ENCODE measurements around a stretch of chr10.

GRCh38 chr10:119426346-119427008 lies 116.0 kb downstream of the RGS10 start:
- PRO-cap = no peak
- RAMPAGE, long total RNA = no peak

DNA sequence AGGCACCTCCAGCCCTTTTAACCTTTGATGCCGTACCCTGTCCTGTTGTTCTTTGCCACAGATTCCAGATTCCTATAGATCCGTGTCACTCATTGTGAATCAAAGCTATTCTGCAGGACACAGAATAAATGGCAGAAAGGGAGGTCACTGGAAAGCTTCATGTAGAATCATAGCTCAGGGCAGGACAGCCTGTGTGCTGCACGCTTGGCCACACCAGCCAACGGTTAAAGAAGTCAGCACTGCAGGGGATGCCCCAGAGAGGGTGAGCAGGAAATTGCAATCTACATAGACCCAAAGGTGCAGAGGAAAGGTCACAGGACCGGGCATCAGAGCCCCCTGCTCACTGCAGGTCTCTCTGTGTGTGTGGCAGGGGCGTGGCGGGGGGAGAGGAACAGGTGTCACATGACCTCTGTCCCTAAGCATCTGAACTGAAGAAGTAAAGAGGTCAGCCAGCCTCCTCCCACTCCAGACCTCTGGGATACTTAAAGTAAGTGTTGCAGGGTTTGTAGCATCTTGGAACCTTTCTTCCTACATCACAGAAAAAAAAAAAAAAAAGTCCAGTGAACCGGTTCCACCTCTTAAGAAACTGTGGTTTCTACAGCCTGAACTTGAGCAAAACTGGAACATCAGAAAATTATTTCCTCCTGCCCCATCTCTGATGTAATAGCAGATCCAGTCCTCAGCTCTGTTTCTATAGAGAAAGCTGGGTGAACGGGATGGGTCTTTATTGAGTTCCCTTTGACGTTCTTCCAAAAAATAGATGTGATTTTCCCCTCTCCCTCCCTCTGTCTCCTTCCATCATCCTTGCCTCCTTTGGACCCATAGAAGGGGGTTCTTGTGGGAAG lies 64.3 kb downstream of the RGS10 start:
- PRO-cap = no peak
- RAMPAGE, long total RNA = no peak

DNA sequence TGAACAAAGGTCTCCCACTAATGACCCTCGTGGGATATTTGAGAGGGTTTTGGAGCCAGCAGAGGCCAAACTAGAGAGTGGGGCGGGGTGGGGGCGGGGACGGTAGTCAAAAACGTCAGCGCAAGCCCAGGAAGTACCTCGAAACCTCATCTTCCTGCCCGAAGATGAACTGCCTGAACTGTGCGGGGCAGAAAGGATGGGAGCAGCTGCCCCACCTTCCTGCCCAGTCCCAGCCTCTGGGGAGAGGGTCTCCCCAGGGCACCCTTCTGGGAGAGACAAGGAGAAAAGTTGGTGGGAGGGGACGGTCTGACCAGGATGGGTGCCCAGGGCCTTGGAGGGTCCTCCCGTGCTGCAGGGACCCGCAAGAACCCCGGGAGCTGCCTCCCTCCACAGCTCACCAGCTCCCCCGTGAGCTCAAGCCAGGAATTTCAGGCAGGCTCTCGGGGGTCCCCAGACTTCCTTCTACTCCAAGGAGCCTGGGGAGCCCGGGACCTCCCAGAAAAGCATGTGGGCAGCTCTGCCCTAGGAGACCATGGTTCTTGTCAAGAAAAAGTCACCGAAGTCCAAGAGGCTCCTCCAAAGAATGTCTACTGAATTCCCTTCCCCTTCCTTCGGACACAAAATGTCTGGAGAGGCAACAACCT lies 52.9 kb downstream of the RGS10 start:
- PRO-cap = no peak
- RAMPAGE, long total RNA = no peak

DNA sequence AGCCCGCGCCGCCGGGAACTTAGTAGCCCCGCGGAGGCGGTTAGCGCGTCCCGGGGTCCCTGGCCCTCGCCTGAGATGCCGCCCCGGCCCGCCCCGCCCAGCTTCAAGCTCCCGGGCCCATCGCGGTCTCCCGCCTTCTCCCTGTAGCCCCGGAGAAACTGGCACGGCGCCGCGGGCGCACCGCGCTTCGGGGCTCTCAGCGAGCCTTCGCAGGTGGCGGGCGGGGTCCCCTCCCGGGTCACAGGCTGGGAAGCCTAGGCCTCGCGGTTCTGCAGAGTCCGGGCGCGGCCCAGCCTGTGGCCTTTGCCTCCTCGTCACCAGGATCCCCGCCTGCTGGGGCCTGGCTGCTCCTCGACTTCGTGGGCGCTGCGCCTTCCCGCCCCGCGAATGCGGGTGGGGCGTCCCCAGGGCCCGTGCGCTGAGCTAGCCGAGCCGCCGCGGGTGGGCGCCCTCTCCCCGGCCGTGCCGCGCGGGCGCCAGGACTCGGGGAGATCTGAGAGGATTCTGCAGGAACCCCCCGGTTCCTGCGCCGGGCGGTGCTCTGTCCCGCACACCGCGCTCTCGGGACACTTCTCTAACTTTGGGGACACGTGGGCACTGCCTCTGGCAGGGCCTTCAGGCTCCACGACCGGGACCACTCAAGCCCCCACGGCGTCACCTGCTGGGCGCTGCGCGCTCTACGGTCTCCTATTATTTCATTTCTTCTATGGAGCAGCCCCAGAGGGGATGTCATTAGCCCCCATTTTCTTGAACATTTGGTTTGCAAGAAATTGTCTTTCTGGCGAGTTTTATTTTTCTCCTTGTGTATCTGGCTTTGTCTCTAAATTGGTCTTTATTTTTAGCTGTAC lies 681 bp upstream of the RGS10 start:
- PRO-cap = no peak
- RAMPAGE, long total RNA = no peak

- PRO-cap = no peak
- RAMPAGE, long total RNA = no peak
Observed at GRCh38 chr10:119576572-119577180, 20.1 kb downstream of the TIAL1 start.

GRCh38 chr10:119595157-119595437 lies 1.7 kb downstream of the TIAL1 start:
- PRO-cap = no peak
- RAMPAGE, long total RNA = no peak

- PRO-cap = no peak
- RAMPAGE, long total RNA = no peak
Observed at GRCh38 chr10:119657042-119657565, 5.9 kb downstream of the BAG3 start.

- PRO-cap = no peak
- RAMPAGE, long total RNA = no peak
Observed at GRCh38 chr10:119666390-119667024, 15.3 kb downstream of the BAG3 start.

GRCh38 chr10:119669788-119670545 lies 18.8 kb downstream of the BAG3 start:
- PRO-cap = no peak
- RAMPAGE, long total RNA = no peak

GRCh38 chr10:119704367-119705026 lies 21.4 kb upstream of the INPP5F start:
- PRO-cap = no peak
- RAMPAGE, long total RNA = no peak

DNA sequence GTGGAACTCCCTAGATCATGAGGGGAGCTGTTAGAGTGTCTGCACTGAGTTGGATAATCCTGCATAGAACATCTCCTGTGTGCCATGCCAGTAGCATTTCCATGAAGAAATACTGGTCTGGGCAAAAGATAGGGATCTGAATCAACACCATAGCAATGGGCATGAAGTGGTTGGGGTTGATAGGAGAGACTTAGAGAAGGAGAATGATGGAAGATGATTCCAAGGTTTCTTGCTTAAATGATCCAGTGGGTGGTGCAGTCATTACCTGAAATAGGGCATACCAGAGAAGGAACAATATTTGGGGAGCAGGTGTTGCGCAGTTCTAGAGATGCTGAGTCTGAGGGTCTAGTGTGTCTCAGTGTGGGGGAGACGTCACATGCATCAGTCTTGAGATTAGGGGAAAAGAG lies 62.0 kb downstream of the INPP5F start:
- PRO-cap = no peak
- RAMPAGE, long total RNA = no peak

- PRO-cap = no peak
- RAMPAGE, long total RNA = no peak
Observed at GRCh38 chr10:119847460-119847826, 25.2 kb downstream of the MCMBP start.

DNA sequence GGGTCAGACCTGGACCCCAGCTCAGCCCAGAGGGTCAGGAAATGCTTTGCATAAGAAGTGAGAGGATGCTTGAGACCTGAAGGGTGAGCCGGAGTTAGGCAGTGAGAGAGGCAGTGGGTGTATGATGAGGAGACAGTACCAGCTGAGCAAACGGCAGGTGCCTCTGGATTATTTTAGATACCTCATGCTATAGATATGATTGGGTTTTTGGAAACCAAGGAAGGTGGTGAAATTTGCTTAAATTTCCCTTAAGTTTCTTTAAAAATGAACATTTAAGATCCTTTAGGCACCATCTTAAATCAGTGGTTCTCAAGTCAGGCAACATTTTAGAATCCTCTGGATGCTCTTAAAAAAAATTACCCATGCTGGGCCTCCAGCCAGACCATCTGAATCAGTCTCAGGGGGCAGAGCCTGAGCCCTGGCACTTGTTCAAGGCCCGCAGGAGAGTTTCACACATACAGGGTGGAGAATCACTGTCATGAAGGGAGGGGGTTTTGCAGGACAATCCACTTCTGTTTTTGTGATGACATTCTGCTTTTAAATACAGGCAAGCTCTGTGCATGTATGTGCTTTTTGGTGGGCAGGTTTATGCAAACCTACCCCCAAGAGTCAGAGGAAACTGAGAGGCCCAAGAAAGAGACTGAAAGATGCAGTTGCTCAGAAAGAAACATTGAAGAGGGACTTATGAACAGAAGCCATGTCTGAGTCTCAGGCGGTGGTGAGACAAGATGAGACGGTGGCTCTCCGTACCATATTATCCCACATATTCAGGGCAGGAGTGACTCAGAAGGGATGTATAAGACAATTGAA lies 268.5 kb downstream of the SEC23IP start:
- PRO-cap = no peak
- RAMPAGE, long total RNA = no peak

DNA sequence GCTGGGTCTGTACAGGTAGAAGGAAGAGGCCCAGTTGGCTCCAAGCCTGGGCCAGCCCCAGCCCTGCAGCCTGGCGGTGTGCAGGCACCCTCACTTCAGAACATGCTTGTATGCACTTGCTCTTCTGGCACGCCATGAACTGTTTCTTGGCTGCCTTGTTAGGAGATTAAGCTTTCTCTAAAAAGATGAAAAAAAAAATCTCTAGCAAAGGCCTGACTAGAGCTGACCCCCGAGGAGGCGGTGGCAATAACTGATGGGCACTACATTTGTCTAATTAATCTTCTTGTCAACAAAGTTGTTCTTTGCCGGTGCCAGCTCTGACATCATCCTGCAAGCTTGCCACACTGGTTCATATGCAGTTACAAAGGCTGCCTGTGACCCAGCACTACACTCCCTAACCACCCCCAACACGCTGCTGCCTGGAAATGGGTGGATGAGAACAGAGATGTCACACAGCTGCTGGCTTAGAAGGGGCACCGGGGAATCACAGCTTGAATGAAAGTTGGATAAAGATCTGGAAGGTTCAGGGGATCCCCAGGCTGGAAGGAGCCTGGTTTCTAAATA lies 94.8 kb downstream of the WDR11 start:
- PRO-cap = no peak
- RAMPAGE, long total RNA = no peak

- PRO-cap = no peak
- RAMPAGE, long total RNA = no peak
Observed at GRCh38 chr10:121043434-121044095, 192.4 kb downstream of the WDR11 start.

- PRO-cap = no peak
- RAMPAGE, long total RNA = no peak
Observed at GRCh38 chr10:121339990-121340714, 258.1 kb downstream of the FGFR2 start.

- PRO-cap = no peak
- RAMPAGE, long total RNA = no peak
Observed at GRCh38 chr10:121478572-121479751, 119.3 kb downstream of the FGFR2 start.

DNA sequence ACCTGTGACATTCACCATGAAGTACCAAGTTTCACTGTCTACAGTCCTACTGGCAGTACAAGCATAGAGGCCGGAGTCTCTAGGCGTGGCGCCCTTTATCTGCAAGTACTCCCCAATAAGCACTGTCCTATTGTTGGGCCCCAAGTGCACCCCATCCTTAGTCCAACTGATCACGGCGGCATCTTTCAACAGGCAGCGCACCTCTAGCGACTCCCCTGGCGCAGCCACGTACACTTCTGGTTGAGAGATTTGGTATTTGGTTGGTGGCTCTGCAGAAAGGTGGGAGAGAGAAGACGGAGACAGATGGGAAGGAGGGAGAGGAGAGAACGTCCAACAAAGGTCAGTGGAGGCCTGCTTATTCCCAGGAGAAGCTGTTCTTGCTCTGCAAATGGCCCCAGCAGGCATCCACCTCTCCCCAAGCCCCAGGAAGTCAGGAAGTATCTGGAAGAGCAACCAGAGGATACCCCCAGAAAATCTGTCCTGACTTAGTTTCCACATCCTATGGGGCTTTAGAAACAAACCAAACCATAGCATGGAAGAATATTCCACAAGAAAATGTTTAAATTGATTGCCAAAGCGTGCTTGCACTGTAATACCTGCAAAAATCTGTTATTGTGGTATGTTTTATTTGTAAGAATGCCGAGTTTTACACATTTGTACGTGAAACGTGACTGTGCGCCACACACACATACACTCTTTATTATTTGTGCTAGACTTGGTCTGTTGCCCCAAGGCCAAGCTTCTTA lies 32.6 kb downstream of the FGFR2 start:
- PRO-cap = no peak
- RAMPAGE, long total RNA = no peak

DNA sequence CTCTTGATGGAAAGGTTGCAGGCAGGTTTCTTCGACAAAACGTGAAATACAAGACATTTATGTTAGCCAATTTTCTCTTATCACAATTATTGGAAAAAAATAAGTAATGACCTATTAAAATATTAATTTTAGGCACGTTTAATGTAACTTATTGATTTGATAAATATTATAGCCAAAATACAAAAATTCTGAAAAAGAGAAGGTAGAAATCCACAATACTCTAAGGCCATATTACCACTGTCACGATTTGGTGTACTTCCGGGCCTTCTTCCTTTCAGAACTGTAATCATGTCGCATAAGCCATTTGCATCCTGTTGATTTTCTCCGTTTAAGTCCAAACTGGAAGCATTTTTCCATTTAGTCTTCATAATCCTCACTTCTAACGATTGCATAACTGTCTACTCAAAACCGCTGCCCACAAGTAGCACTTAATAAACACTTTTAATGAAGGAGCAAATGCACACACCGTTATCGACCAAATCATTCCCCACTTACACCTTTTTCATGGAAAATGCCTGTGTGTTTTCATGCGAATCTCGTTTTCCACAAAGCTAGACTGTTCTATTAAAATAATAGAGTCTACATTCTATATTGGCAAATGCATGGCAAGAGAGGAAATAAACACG lies 1.2 kb downstream of the ATE1 start:
- PRO-cap = no peak
- RAMPAGE, long total RNA = no peak

- PRO-cap = no peak
- RAMPAGE, long total RNA = no peak
Observed at GRCh38 chr10:122018977-122020159, 30.4 kb downstream of the TACC2 start.

Data from spinal cord (tissue), 3 donors.